Airway epithelial cell (primary cell): ENCODE measurements around a stretch of chr6.

DNA sequence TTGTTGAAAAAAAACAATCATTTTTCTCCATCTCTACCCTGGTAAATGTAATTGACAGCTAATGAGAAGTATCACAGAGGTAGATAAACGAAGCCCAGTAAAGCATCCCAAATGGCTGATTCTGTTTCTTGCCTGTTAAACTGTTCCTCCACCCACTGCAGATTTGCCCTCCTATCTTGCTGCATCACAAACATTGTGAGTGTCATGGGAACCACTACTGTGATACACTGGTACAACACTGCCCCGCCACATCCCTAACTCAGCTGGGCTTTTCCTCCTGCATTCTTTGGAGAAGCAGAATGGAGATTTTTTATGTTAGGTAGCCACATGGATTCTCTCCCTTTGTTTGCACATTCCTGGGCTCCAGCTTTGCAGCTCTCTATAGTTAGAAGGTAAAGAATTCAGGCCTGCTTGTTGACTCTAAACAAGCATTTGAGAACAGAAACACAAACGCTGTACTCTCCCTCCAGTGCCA lies 234.1 kb downstream of the TMEM242 start:
- RAMPAGE, long total RNA, result no peak

DNA sequence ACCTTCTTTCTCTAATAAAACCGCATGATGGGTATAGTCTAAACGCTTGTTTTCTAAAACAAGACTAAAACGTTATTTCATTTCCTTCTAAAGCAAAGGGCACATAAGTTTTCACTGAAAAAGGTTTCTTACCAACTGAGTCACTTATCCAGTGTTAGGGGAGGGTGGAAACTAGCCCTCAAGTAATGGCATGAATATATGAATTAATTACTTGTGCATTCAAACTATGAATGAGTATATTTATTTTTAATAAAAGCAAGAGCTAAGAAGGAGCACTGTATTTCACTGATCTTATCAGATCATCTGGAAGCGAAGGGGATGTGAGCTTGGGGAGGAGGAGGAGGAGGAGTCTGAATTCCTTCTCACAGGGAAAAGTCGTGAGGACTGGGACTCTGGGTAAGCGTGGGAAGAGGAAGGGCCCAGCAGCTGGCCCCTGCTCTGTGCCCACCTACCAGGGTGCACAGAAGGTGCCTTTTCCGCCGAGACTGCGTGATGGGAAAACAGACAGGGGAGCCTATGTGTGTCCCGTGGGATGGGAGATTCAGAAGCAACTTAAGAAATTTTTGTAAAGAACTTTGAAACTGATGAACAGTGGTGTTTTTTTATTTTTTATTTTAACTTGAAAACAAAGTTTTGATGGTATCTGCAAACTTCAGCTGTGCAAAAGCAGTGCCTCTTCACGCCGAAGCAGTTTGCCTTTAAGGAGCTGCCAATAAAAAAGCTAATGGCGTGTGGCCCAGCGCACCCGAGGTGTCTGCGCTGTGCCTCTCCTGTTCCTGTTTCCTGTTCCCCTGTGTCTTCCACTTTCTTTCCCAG lies 178.8 kb downstream of the TMEM242 start:
- RAMPAGE, long total RNA, result no peak

DNA sequence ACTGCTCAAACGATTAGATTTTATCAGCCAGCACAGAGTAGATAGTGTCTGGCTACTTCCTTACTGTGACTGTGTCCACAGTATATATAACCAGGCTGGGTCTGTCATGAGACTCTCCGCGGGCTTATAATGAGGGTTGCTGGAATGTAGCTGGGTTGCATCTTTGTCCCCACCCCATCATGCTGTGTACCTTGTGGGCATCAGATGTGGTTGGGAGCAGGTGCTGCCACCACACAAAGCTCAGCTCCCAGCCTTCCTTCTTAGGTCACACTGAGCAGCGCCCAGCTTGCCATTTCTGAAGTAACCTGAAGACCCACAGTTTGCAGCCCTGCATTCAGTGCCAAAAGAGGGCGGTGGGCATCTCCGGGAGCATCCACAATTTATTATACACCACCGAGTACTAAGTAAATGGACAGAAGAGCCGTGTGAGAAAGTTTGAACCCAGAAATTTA lies 140.4 kb downstream of the TMEM242 start:
- RAMPAGE, long total RNA, result no peak

DNA sequence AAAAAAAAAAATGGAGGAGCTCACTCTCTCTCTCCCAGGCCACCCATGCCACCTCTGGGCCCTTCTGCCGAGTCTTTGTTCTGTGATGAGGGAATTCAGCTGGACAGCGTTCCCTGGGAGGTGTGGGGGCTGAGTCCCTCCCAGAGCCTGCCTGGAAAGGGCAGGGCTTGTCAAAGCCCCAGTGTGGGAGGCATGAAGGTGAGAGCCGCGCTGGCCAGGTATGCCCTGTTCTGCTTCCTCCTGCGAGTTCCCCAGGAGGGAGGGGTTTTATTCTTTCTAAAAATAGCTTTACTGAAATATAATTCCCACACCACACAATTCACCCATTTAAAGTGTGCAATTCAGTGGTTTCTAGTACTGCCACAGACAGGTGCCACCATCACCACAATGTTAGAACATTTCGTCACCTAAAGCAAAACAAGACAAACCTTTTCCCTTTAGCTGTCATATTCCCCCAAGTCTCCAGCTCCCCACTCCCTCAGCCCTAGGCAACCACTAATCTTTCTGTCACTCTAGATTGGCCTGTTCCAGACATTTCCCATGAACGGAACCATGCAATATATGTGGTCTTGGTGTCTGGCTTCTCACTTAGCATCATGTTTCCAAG lies 69.5 kb downstream of the TMEM242 start:
- RAMPAGE, long total RNA, result no peak

DNA sequence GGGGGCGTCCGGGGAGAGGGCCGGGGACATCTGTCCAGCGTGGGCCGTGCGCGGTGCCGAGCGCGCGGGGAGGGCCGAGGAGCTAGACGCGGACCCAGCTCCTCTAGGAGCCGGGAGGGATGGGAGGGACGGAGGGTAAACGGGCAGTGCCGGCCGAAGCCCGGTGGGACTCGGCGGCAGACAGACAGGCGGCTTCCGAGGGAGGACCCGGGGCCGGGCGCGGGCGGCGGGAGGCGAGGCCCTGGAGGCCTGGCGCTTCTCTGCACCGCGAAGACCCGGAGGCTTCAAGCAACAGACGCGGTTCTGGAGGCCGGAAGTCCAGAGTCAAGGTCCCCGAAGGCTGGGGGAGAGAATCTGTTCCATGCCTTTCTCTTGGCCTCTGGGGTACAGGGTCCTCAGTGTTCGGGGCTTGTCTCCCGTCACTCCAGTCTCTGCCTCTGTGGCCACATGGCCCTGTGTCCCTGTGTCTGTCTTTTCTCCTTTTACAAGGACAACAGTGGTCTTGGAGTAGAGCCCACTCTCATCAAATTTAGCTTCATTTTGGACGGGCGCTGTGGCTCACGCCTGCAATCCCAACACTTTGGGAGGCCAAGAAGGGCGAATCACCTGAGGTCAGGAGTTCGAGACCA lies 48.2 kb downstream of the TMEM242 start:
- RAMPAGE, long total RNA, result no peak

- RAMPAGE, long total RNA, result no peak
These were observed 80.0 kb downstream of the ZDHHC14 start for GRCh38 chr6:157460840-157461448.

- RAMPAGE, long total RNA, result no peak
These were observed 198.8 kb downstream of the ZDHHC14 start for GRCh38 chr6:157579761-157580154.

DNA sequence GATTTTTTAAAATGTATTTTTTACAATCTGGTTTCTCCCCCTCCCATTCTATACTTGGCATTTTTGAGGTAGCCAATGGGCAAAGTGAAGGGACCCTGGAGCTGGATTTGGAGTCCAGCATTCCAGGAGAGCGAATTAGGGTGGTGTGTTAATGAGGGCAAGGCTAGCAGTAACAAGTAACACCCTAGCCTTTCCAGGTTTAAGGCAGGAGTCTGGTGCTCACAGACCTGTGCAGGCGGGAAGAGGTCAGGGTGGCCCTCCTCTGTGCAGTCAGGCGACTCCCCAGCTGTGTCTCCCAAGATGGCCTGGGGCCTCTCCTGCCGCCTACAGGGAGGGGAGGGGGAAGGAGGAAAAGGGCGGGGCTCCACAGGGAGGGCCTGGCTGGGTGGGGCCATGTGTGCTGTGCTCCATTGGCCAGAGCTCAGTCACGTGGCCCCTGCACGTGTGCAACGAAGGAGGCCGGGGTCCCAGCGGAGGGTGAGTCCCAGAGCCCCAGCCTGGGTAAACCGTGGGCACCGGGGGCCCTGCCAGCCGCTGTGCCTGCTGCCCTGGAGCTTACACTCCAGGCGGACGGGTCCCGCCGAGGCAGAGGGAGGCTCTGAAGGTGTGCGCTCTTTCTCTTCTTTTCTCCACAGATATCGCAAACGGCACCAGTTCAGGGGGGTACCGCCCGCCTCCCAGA lies 211.5 kb downstream of the ZDHHC14 start:
- RAMPAGE, long total RNA, result no peak

DNA sequence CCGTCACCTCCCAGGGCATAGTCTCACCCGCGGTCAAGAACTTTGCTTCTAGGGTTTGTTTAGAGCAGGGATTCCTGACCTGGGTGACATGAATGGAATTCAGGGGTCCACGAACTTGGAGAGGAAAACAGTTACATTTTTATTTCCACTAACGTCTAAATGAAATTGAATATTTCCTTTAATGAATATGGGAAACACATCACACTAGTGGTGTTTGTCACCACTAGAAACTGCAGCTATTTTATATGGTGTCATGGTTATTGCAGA lies 216.4 kb upstream of the SNX9 start:
- RAMPAGE, long total RNA, result no peak

DNA sequence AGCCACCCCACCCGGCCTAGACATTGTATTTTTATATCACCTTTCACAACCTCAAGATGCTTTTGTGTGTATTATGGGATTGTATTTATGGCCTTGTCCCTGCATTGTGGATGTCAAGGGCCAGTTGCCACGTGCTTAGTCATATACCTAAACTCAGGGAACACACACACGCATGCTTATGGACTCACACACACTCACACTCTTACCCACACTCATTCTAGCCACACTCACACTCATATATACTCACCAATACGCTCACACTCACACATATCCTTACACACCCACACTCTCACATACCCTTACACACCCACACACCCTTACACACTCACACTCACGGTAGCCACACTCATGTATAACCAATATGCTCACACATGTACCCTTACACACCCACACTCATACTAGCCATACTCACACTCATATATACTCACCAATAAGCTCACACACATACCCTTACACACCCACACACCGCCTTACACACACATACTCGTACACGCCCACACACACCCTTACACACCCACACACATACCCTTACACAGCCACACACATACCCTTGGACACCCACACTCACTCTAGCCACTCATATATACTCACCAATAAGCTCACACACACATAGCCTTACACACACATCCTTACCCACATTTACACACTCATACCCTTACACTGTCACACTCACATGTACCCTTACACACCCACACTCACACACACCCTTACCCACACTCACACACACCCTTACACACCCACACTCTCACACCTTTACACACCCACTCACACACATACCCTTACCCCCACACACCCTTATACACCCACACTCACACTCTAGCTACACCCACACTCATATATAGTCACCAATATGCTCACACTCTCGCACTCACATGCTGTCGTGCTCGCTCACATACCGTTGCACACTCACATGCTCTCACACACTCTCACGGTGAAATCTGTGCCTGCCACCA lies 192.5 kb upstream of the SNX9 start:
- RAMPAGE, long total RNA, result no peak

GRCh38 chr6:157670457-157670875 lies 152.6 kb upstream of the SNX9 start:
- RAMPAGE, long total RNA, result no peak

DNA sequence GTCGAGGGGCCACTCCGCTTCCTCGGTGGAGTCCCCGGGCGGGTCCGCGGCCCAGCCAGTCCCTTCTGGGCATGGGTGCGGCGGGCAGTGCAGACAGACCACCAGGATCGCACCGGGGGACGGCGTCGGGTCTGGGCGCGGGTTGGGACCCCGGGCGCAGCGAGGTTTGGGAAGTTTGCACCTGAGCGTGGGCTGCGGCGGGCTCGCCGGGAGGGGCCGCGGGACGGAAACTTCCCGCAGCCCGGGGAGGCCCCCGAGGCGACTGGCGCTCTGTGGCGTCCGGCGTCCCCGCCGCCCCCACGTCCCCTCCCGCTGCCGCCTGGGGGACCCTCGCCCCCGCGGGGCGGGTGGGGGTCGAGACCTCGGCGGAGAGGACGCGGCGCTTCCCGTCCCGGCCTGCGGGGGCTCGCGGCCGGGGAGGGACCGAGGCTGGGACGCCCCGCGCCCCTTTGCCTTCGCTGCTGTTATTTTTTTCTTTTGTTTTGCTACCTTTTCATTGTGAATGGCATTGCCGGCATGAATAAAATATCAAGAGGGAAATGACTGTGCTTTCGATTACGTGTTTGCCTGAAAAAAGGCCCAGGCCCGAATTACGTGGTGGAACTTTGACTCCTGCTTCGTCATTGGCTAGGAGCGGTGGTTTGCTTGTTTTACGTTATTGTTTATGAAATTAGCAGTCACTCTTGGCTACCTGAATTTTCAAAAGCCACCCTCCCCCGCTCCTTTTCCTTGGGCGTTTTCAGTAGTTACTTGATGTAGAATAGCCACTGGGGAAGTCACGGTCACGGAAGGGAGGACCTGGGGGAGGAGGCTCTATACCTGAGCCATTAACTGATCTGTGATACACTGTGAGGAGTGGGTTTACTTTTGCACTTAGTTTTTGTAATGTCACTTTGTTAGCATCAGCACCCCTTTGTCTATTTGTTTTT lies 764 bp downstream of the SNX9 start:
- RAMPAGE, long total RNA, result no peak

DNA sequence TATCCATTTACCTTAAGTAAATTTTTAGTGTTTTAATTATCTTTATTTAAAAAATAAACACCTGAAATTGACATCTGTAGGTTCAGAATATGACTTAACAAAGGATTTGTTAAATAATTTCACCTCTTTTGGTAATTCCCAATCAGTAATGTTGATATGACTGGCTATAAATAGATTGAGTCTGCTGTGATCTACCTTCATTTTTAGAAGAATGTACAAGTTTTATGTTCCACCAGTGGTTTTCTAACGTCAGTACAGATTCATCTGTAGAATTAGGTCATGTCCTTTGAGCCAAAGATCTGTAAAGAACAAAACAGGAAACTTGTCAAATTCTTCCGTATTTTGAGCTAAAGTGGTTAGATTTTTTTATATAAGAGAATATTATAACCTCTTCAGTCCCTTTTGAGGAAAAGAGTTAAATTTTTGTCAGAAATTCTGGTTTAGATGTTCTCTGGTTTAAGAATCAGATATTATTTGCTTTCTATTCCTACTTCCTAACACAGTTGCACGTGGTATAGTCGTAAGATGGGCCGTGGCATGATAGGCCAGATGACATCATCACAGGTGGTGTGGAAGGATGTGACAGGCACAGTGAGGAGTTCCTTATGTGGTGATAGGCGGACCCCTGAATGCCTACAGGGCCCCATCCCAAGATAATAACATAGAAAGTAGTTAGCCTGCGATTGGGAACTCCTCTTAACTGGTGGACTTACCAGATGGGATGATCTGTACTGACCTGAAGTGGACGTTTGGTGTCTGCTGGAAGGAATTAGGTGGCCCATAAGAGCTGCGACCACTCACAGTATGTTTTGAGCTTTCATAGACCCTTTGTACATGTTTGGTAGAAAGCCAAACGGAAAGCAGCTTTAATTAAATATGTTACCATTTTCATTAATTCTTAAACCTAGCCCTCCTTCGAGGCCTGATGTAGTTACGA lies 62.3 kb downstream of the SNX9 start:
- RAMPAGE, long total RNA, result no peak

DNA sequence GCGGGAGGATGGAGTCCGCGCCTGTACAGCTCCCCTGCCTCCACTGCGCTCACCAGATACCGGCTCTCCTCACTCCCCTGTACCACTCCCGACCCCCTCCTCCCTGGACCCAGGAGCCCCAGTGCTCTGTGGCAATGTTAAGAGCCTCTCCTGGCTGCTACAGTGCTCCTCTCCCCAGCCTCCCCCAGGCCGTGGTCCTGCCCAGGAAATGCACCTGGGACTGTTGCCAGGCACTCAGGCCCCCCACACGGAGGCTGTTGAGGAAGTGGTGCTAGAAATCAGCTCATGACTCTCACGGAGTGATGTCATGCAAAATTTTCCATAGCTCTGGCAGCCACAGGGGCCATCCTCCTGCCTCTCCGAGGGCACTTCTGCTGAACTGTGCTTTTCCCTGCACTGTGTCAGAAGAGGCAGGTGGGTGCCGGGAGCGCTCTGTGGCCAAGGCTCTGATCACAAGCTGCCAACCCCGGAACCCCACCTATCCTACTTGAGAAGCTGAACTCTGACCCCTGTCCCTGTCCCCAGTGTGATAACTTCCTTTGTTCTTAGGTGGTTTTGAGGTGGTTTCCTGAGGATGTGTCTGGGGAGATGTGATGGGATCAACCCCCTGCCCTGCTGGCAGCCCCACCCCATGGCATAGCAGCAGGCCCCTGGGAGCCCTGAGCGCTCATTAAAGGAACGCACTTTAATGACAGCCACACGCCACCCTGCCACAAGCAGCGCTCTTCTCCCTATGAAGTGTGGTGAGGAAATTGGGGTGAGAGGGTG lies 44.9 kb downstream of the SYNJ2 start:
- RAMPAGE, long total RNA, result no peak

DNA sequence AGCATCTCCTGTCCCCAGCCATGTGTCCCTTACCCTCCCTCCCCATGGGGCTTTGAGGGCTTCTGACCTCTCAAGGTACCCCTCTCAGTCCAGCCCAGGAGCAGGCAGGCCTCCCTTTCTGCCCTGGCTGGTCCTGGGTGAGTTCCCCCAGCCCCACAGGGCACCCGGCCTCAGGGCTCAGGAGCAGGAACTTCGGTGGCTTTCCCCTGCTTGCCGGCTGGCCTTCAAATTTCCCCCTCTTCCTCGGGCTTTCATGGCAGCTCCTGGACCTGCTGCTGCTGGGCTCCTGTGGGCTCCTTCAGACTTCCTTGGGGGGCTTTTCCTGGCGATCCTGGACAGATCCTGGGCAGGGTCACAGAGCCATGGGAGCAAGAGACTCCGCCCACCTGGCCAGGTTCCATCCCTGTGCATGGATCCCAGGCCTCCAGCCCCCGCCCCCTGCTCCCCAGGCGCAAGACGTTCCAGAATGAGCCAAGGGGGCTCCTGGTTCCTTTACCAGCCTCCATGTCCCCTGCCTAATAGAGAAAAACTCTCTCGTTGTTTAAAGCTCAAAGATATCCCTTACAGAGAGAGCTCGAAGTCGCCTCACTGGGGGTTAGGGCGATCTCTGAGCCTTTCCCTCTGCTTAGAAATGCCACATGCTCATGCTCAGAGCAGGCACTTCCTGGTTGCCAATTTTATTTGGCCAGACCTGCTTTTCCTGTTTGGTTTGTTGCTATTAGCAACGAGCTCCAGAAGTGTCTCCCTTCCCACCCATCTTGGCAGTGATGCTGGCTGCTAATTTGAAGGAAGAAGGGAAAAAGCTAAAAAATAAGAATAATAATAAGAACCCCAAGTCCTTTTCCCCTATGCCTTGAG lies 78.5 kb downstream of the SYNJ2 start:
- RAMPAGE, long total RNA, result no peak

DNA sequence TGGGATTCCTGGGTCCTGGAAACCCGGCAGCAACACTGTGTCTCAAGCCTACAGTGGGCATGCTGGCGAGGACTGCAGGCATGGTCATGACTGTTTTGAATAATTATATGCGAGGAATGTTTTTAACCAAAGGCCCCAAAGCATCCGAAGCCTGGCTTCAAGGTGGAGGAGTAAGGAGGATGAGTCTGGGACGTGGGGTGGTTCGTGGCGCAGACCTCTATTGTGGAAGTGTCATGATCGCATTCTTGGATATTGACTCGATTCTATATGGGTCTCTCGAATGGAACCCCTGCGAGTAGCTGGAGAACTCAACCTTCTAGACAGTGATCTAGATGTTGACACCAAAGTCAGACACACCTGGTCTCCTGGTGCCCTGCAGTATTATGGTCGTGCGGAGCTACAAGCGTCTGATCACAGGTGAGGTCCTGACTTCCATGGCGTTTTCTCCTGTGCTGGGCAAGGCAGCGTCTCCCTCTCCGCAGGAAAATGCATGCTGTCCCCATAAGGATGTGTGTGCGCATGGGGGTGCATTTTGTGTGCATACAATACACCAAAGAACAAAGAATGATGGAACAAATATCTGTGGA lies 90.1 kb downstream of the SERAC1 start:
- RAMPAGE, long total RNA, result no peak

DNA sequence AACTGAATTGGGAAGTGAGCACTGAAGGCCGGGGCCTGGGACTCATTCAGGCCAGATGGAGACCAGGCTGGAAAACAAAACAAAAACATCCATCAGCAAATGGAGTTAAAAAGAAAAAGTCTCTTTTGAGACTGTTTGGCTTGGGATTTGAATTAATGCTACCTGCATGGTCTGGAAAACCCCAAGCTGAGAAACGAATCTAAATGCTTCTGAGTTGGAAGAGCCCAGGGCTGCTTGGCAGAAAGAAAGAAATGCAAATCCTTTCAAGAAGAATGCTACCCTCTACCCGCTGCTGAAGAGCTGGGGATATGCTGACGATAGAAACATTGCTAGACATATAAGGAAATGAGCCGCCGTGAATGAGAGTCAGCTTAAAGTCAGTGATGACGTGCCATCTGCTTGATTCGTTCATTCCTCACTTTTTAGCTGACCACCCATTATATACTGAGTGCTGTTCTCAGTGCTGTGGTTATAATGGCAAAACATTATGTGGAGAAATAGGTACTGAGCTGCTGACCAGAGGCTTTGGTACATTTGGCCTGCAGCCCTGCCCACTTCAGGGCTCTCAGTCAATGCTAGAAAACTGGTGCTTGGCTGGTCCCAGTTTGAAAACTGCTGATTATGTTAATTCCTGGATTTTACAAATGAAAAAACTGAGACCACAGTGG lies 28.0 kb upstream of the TULP4 start:
- RAMPAGE, long total RNA, result no peak

DNA sequence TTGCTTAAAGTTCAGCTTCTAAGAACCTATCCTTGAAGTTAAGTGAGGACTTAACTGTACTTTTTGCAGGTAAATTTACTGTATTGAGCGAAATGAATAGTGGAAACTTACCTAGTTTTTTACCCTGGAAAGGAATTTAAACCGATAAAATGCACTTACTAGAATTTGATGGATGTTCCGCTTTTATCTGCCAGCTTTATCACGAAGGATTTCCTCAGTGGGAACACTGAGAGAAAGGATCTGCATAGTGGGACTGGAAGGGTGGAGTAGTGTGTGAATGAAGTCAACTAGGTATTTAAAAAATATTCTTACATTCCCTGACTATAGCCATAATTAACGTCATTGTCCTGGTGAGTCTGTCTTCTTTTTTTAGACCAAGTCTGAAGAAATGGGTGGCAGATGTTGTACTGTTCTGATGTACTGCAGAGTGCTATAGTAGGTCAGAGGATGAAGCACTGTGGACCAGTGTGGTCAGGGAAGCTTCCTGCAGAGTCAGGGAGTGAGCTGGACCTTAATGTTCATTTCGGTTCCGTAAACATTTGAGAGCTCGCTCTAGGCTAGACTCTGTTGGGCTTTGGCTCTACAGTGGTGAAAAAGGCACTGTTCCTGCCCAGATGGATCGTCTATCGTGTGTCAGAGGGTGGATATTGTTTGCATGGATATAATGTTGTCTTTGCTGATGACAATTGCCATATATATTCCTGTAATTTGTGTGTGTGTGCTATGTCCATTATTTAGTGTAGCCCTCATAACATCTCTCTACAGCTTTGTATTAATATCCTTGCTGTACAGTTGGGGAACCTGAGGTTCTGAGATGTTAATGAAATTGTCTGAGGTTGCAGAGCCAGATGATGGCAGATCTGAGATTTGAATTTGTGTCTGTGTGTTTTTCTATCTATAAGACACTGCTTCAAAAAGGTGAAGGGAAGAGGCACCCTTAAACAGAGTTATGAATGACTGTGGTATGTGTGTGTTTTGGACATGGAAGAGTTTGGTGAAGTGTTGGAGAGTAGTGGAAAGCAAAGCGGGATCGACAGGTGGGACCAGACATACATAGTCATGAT lies 12.0 kb downstream of the TULP4 start:
- RAMPAGE, long total RNA, result no peak

- RAMPAGE, long total RNA, result no peak
These were observed 56.1 kb upstream of the TMEM181 start for GRCh38 chr6:158503733-158504266.

DNA sequence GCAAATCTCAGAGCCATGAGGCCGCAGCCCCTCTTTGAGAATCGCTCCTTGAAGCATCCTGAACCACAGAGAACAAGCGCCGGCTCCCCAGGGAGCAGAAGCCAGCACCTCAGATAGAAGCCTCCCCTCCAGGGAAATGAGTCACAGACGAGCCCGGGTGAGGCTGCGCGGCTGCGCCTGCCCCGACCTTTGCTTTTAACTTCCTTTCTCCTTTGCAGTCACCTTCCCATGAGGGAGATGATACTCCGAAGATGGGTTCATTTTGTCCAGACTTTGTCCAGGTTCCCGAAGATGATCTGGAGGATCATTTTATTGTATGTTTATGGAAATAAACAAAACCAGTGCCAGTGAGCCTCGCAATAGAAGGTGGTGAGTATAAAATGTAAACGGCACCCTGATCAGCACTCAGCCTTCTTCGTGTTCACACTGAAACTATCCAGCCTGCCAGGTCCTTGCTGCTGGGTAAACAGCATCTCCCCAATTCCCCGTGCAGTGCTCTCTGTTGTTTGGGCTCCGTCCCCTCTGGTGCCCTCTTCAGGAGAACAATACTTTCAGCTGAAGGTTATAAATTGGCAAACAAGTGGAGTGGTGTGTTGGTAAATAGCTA lies 41.6 kb upstream of the TMEM181 start:
- RAMPAGE, long total RNA, result no peak